Stomach (tissue), 7 donors: ENCODE measurements around a stretch of chr12.

GRCh38 chr12:121399232-121400035 lies 484 bp upstream of the RNF34 start:
- PRO-cap, result unidirectional peak, minus-strand start at chr12:121399623; bidirectional peak, plus-strand start at chr12:121400129, minus-strand start at chr12:121399887
- RAMPAGE, long total RNA, 5 experiments, result no peak in any of the 5 experiments
- RRBS, result 1% methylated on average over 18 of the region's 49 CpGs

DNA sequence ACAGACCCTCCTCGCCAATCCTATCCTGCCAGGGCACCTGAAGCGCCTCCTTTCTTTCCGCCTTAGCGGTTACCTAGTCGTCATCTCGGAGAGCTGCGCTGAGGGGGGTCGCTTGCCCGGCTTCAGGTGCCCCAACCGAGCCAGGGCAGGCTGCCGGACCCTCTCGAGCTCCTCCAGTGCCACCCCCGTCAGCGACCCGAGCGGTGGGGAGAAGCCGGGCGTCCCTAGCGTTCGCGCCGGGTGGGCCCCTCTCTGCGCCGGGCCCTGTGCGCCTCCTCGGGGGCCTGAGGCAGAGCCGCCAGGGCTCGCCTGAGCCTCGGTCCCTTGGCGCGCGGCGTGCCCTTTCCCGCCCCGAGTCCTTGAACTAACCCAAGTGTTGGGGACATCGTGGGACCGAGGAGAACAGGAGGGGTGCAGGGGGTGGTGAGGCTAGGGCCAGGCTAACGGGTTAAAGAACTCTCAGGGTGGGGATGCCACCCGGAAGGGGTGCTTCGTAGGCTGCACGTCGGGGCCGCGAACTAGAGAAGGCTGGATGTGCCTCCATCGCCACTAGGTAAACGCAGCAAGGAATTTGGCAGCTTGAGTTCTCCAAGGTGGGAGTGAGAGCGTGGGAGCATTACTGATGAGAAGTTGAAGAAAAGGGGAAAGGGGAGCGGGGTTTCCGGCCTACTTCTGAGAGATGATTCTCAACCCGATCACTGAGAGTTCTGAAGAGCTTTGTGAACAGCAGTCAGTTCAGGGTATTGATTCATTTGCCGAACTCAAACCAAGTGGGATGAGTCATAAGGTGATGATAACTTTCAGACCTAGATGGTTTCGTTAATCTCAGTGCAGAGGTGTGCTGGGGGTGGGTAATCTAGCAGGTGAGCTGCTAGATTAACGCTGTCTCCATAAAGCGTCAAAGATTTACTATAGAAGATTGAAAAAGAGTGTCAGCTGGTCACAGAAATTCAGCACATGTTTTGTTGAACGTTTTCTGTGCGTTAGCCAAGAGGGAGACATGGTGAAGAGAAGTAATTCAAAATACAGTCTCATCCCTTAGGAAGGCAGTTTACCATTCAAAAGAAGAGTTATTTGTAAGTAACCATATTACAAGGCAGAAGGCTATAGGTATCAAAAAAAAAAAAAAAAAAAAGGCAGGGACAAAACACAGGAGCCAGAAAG lies 704 bp downstream of the RNF34 start:
- PRO-cap, result unidirectional peak, plus-strand start at position 77 of the sequence; unidirectional peak, minus-strand start at position 700 of the sequence
- RAMPAGE, long total RNA, 5 experiments, result no peak in any of the 5 experiments
- RRBS, result 2% methylated on average over 12 of the region's 56 CpGs

DNA sequence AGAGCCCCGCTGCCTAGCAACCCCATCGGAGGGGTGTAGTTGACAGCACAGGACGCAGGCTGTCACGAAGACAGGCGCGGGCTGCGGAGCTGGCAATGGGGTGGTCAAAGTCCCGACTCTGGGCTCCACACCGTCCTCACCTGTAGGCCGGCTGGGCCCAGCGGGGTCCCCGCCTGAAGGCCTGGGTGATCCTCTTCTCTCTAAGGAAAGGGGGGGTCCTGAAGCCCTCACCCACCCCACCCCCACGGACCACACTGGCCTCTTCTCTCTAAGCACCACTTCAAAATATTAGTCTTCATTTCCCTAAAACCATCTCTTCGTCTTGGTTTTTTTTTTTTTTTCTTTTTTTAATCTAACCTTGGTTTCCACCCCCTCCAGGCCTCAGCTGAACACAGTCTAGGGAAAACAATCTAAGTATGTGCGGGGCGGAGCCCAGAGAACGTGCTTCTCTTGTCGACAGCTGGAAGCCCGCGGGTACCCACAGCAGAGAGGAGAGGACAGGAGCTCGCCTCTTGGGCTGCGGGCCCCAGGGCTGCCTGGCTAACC lies 44.4 kb downstream of the KDM2B start:
- PRO-cap, result bidirectional peak, plus-strand start at position 65 of the sequence, minus-strand start outside the sequence; unidirectional peak, plus-strand start at position 417 of the sequence; unidirectional peak, plus-strand start at position 486 of the sequence
- RAMPAGE, long total RNA, 5 experiments, result no peak in any of the 5 experiments
- RRBS, result no CpG with 5 or more reads among the region's 22 CpGs

DNA sequence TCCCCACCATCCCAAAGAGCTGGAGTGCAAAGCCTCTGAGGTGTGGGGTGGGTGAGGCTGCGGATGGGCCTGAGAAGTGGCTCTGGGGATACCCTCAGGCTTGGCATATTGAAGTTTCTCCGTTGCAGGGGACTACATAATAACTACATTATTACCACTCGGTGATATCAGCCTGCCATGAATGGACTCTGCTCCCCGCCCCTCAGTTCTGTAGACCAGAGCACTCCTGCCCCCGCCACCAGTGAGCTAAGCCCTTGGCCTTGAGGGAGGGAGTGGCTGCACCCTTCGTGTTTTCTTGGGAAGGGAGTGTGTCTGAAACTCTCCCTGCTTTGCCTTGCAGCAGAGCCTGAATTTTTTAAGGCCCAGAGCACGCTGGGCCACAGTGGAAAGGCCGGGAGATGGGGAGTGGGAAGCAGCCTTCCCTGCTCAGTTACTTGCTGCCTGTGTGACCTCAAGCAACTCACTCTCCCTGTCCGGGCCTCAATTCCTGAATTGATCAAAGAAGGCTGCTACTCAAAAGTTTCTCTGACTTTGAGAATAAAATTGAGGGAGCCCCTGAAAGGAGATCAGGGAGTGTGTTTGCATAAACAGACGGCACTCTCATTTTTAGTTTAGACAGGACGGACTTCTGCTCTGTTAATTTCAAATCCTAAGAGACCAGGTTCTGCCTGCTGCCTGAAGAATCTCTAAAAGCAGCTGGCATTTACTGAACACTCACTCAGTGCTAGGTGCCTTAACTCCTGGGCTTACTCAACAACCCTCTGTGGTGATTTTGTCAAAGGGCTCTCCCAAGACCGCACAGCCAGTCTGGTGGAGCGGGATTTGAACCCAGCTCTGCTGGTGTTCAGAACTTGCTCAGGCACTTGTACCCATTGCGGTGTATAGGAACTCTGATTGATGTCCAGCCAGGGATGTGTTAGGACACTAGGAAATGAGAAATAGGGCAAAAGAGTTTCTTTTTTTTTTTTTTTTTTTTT lies 41.2 kb downstream of the MORN3 start:
- PRO-cap, result unidirectional peak, minus-strand start at position 183 of the sequence; unidirectional peak, minus-strand start at position 210 of the sequence
- RAMPAGE, long total RNA, 5 experiments, result no peak in any of the 5 experiments
- RRBS, result 11% methylated on average over 2 of the region's 14 CpGs

GRCh38 chr12:121646784-121647286 lies 22.6 kb downstream of the MORN3 start:
- PRO-cap, result no peak
- RAMPAGE, long total RNA, 5 experiments, result no peak in any of the 5 experiments
- RRBS, result no CpG with 5 or more reads among the region's 6 CpGs

DNA sequence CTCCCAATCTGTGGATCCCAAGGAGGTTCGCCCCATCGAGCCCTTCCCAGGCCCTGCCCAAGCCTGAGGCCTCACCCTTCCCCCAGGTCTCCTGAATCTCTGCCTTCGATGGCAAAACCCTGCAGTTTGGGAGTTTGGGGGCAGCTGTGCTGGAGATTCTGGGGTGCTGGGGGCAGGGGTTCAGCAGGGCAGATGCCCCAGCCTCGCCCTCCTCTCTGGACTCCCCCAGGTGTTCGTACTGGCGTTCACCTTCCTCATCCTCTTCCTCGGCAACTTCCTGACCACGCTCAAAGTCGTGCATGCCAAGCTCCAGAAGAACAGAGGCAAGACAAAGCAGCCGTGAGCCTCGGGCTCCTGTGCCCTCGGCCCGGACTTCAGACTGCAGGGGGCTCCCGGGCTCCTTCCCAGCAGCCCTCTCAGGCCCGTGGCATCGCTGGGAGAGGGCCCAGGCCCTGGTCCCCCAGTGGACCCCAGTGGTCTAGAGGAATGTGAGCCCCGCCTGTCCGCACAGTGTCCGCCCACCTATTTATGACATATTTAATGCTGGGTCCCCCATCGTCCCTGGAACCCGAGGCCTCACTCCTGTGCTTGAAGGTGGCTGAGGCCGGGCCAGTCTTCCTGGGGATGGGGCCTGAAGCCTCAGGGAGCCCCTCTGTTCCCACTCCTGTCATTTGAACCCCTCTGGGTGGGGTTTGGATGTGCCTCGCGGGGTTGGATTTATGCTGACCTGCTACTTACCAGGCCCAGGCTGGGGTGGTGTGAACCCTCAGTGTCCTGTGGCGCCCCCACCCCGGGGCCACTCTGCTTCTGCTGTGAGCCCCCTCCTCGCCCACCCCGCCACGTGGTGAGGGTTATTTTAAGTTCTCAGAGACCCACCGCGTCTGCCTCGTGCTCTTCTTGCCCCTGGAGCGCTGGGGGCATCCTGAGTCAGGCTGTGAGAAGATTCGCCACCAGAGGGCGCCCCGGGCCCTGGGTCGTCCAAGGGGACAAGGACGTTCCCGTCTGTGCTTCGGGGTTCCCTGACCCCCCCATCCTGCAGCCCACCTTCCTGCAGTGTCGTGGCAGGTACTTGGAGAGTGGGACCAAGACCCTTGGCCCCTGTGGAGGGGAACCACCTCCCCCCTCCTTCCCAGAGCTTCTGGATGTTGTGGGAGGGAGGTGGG lies 17.7 kb downstream of the RHOF start:
- PRO-cap, result no peak
- RAMPAGE, long total RNA, 5 experiments, result start-site peak on the plus strand in 2 of 5 experiments, centred at positions 786 to 858 of the sequence, 6 to 9 reads per replicate
- RRBS, result no CpG with 5 or more reads among the region's 41 CpGs

DNA sequence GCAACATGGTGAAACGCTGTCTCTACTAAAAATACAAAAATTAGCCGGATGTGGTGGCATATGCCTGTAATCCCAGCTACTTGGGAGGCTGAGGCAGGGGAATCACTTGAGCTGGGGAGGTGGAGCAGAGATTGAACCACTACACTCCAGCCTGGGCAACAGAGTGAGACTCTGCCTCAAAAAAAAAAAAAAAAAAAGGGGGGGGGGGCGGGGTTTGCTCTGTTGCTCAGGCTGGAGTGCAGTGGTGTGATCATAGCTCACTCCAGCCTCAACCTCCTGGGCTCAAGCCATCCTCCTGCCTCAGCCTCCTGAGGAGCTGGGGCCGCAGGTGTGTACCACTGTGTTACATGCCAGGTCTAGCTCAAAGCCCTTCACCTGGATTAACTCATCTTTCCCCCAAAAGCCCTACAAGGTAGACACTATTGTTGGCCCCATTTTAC lies 5.8 kb downstream of the RHOF start:
- PRO-cap, result no peak
- RAMPAGE, long total RNA, 5 experiments, result no peak in any of the 5 experiments
- RRBS, result no CpG with 5 or more reads among the region's 4 CpGs

GRCh38 chr12:121794909-121795207 lies 1.4 kb upstream of the RHOF start:
- PRO-cap, result no peak
- RAMPAGE, long total RNA, 5 experiments, result no peak in any of the 5 experiments
- RRBS, result no CpG with 5 or more reads among the region's 11 CpGs

- PRO-cap, result bidirectional peak, plus-strand start at chr12:121799809, minus-strand start at chr12:121799563; bidirectional peak, plus-strand start at chr12:121800028, minus-strand start at chr12:121800001; bidirectional peak, plus-strand start at chr12:121800181, minus-strand start at chr12:121800085
- RAMPAGE, long total RNA, 5 experiments, result start-site peak on the plus strand in 1 of 5 experiments, at chr12:121800186-121800280 at its widest, 5 reads per replicate; start-site peak on the minus strand in 1 of 5 experiments, at chr12:121799564-121799702 at its widest, 5 reads per replicate
- RRBS, result 3% methylated on average over 25 of the region's 63 CpGs
Observed at GRCh38 chr12:121799209-121800255, 4.3 kb upstream of the SETD1B start.

- PRO-cap, result unidirectional peak, minus-strand start at chr12:121801908
- RAMPAGE, long total RNA, 5 experiments, result start-site peak on the minus strand in 1 of 5 experiments, at chr12:121801791-121801990 at its widest, 8 reads per replicate
- RRBS, result no CpG with 5 or more reads among the region's 16 CpGs
Observed at GRCh38 chr12:121801655-121802627, 1.9 kb upstream of the SETD1B start.

DNA sequence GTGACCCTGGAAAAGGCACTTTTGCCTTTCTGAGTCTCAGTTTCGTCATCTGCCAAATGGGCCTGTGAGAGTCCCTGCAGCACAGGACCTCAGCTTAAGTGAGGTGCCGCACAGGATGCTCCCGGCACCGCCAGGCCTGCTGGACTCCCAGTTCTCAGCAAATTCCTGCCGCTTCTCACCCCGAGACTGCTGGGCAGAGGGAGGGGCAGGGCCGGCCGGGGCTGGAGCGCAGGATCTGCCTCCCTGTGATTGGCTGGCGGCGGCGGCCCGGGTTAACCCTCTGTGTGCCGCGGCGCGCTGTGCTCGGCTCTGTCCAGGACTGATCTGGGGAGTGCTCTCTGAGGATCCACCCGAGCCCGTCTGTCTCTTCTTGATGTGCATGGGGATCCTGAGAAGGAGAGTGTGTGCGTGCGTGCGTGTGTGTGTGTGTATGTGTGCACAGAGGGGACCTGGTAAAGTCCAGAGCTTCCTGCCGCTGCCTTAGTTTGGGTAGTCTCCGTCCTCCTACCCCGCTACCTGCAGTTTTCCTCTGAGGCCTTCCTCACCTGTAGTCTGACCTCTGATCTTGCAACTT lies 8.6 kb downstream of the SETD1B start:
- PRO-cap, result bidirectional peak, plus-strand start at position 316 of the sequence, minus-strand start at position 177 of the sequence
- RAMPAGE, long total RNA, 5 experiments, result no peak in any of the 5 experiments
- RRBS, result 2% methylated on average over 8 of the region's 26 CpGs

DNA sequence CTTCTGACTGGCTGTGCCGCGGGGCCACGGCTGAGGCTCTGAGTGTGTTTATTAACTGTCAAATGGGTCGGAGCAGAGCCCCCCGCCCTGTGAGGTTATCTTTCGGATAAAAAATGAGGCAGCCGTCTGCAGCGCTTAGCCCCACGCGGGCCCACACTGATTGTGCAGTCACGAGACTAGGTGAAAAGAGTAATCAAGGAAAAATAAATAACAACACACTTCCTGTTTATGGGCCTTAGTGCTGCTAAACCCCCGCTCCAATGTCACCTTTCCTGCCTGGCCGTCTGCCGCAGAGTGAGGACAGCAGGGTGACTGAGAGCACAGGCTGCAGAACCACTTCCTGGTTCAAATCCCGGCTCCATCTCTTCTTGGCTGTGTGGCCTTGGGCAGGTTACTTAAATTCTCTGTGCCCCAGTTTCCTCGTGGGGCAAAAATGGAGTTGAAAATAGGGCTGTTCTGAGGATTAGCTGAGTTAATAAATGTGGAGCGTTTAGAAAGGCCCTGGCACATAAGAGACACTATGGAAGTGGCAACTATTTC lies 9.4 kb downstream of the SETD1B start:
- PRO-cap, result unidirectional peak, minus-strand start at position 296 of the sequence
- RAMPAGE, long total RNA, 5 experiments, result no peak in any of the 5 experiments
- RRBS, result no CpG with 5 or more reads among the region's 17 CpGs

DNA sequence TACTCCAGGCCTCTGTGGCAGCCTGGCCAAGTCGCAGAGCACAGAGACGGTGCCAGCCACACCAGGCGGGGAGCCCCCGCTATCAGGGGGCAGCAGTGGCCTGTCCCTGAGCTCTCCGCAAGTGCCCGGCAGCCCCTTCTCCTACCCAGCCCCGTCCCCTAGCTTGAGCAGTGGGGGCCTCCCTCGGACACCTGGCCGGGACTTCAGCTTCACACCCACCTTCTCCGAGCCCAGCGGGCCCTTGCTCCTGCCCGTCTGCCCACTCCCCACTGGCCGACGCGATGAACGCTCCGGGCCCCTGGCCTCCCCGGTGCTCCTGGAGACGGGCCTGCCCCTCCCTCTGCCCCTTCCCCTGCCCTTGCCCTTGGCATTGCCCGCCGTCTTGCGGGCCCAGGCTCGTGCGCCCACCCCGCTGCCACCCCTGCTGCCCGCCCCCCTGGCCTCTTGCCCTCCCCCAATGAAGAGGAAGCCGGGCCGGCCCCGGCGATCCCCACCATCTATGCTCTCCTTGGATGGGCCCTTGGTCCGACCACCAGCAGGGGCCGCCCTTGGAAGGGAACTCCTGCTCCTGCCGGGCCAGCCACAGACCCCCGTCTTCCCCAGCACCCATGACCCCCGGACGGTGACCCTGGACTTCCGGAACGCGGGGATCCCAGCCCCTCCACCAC lies 19.0 kb downstream of the SETD1B start:
- PRO-cap, result no peak
- RAMPAGE, long total RNA, 5 experiments, result no peak in any of the 5 experiments
- RRBS, result 86% methylated on average over 16 of the region's 39 CpGs

DNA sequence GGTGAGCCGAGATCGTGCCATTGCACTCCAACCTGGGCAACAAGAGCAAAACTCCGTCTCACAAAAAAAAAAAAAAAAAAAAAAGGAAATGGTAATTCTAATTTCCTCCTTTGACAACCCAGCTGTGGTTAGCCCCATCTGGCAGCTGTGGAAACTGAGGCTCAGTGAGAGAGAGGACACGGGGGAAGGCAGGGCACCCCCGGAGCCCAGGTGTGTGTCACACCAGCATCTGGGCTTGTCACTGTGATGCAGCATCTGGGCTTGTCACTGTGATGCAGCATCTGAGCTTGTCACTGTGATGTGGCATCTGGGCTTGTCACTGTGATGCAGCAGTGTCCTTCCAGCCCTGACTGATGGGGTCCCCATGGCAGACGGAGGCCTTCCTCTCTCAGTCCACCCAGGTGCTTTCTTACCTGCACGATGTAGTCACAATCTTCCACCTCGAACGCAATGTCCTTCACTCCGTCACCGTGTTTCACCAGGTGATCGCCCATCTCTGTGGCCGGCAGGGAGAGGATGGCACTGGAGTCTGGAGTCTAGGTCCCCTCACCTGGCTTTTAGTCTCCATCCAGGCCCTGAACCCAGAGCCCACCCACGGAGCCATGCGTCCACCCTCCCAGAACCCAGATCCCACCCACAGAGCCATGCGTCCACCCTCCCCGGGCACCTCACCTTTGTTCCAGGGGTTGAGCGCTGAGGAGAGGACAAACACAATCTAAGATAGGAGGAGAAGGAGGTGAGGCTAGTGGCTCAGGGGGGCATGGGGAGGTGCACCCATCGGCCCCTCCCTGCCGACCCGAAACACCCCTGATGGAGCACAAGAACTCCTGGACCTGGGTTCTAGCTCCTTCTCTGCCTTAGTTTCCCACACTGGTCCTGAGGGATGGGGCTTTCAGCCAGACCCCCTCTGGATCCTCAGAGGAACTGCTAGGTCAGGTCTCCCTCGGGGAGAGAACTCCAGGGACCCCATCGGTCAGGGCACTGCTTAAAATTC lies 2.5 kb downstream of the HPD start:
- PRO-cap, result no peak
- RAMPAGE, long total RNA, 5 experiments, result no peak in any of the 5 experiments
- RRBS, result no CpG with 5 or more reads among the region's 23 CpGs

GRCh38 chr12:122021329-122021678 lies 380 bp upstream of the BCL7A start:
- PRO-cap, result no peak
- RAMPAGE, long total RNA, 5 experiments, result no peak in any of the 5 experiments
- RRBS, result 1% methylated on average over 7 of the region's 31 CpGs

GRCh38 chr12:122024105-122024663 lies 2.5 kb downstream of the BCL7A start:
- PRO-cap, result no peak
- RAMPAGE, long total RNA, 5 experiments, result no peak in any of the 5 experiments
- RRBS, result no CpG with 5 or more reads among the region's 19 CpGs

DNA sequence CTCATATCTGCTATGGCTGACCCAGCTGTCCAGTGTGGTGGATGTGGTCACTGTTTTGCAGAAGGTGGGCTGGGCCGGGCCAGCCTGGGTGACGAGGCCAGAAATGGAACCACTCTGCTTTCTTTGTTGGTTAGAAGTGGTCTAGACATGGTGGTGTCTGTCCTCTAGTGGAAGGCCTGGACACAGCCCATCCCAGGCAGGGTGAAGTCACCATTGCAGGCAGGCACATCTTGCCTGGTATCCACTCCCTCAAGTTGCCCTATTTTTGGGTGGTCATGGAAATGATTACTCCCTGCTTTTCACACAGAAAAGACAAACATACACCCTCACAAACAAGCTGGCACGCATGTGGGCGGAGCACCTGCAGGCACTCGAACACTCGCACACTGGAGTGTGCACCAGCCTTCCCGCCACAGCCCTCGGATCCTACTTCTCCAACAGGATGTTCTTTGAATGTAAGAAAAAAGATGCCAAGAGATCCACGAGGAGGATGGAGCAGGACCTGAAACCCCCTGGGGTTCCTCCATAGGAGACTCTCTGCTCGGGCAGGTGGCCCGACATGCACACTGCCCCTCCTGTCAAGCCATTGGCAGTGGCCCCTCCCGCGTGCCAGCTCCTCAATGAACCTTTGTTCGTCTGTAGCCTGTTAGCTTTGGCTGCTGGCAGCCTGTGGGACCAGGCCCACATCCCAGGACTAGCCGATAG lies 38.4 kb downstream of the MLXIP start:
- PRO-cap, result no peak
- RAMPAGE, long total RNA, 5 experiments, result no peak in any of the 5 experiments
- RRBS, result no CpG with 5 or more reads among the region's 15 CpGs

GRCh38 chr12:122204979-122205746 lies 1.7 kb downstream of the B3GNT4 start:
- PRO-cap, result unidirectional peak, minus-strand start at chr12:122205284
- RAMPAGE, long total RNA, 5 experiments, result no peak in any of the 5 experiments
- RRBS, result 9% methylated on average over 1 of the region's 19 CpGs

DNA sequence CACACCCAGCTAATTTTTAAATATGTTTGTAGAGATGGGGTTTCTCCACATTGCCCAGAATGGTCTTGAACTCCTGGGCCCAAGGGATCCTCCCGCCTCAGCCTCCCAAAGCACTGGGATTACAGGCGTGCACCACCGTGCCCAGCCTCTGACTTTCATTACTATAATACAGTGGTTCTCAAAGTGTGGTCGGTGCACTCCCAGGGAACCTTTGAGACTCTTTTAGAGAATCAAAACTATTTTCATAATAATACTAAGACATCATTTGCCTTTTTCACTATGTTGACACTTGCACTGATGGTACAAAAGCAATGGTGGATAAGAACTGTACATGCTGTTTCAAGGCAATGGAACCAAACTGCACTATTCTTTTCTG lies 35.4 kb downstream of the CLIP1 start:
- PRO-cap, result no peak
- RAMPAGE, long total RNA, 5 experiments, result no peak in any of the 5 experiments
- RRBS, result no CpG with 5 or more reads among the region's 4 CpGs

- PRO-cap, result no peak
- RAMPAGE, long total RNA, 5 experiments, result start-site peak on the minus strand in 1 of 5 experiments, at chr12:122473922-122474106 at its widest, 8 reads per replicate
- RRBS, result no CpG with 5 or more reads among the region's 15 CpGs
Observed at GRCh38 chr12:122473643-122474168, 27.0 kb downstream of the ZCCHC8 start.